Neural cell (in vitro differentiated cells): ENCODE results near the gene TTC22.

GRCh38 chr1:54579062-54579755 lies 31.2 kb downstream of the ACOT11 start:
- RAMPAGE, long total RNA, result no peak

- RAMPAGE, long total RNA, result no peak
These were observed 456 bp upstream of the MROH7 start for GRCh38 chr1:54641076-54641584.

DNA sequence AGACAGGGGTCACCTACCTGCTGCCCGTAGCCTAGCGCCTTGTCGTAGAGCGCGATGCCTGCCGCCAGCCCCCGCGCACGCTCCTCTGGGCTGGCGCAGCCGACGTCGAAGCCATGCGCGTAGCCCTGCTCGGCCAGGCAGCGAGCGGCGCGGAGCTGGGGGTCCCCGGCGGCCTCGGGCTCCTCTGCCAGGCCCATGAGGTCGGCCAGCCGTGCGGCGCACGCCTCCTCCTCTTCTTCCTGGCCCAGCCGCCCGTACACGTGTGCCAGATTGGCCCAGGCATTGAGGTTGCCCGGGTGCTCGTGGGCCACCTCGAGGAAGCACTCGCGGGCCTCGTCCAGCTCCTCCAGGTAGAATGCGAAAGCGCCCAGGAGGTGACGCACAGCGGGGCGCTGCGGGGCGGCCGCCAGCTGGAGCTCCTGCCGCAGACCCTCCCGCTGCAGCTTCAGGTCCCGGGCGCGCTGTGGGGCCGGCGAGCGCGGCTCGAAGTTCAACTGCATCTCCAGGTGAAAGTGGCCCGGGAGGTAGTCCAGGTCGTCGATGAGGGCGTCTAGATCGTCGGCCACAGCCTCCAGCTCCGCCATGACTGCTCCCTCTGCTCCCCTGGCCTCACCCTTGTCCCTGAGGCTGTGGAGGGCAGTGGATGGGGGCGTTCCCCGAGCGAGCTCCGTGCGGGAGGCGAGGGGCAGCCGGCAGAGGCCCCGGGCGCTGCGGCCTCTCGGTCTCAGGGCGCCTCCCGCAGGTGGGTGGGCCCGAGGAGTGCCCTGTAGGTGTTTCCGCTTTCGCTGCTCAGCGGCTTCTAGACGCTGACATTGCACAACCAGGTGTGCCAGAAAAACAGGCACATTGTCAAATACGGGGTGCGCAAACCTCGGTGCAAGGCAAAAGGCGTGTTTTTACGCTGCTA lies at the start of gene TTC22:
TTC22 (minus strand) TSS at position 744 of the 907 bp plus-strand sequence.
- RAMPAGE, long total RNA, result no peak

GRCh38 chr1:54845887-54846729 lies 40.2 kb downstream of the LEXM start:
- RAMPAGE, long total RNA, result no peak

DNA sequence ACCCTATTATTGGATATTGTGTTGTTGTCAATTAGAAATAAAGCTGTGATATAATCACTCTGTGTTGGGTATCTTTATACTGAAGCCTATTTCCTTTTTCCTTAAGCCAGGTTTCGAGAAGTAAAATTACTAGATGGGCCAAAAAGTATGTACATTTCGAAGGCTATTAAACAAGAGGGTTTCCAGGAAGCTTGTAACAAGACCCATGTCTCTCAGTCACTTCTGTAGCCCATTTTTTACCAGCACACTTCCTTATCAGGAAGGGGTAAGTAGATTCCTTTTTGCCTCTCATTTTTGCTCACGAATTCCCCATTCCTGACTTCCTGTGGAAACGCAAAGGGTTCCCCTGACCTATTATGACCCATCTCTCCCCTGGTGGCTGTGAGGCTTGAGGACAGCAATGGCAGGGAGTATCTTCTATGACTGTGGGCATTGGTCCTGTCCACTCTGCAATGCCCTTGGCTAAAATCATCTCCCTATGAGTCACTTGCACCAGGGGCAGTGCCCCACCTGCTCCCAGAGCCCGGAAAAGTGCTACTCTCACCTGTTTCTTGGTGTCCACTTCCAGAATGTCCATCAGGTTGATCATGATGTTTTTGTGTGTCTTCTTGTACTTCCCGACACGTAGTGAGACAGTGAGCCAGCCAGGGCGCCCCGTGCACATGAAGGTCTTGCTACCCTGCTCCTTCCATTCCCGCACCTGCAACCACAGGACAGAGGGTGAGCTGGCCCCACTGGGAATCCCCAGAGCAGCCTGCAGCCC lies 3.7 kb downstream of the DHCR24 start:
- RAMPAGE, long total RNA, result no peak

DNA sequence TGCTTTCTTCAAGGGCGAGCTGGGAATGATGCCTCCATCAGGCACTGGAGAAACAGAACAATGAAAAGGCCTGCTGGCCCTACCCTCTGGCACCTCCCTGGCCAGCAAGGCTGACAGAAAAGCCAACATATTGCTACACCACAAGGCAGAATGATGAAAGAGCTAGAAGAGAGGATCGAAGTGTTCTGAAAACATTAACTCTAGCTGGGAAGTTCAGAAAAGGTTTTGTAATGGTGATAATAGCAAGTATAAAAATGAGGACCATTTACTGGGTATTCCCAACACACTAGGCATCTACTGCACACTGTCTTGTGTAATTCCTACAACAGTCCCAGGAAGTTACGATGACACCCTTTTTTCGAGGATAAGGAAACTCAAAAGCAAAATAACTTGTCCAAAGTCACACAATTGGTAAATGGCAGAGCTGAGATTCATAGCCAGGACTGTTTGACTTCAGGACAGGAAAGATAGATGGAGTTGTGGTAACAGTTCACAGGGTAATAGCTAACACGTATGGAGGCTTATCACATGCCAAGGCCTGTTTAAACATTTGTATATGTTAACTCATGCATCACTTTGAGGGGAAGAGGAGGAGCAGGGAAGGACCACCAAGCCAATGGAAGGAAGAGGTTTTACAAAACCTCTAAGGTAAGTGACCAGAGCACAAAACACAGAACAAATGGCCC lies 3.0 kb downstream of the DHCR24 start:
- RAMPAGE, long total RNA, result no peak

GRCh38 chr1:54965477-54965947 lies 14.9 kb upstream of the TMEM61 start:
- RAMPAGE, long total RNA, result no peak

DNA sequence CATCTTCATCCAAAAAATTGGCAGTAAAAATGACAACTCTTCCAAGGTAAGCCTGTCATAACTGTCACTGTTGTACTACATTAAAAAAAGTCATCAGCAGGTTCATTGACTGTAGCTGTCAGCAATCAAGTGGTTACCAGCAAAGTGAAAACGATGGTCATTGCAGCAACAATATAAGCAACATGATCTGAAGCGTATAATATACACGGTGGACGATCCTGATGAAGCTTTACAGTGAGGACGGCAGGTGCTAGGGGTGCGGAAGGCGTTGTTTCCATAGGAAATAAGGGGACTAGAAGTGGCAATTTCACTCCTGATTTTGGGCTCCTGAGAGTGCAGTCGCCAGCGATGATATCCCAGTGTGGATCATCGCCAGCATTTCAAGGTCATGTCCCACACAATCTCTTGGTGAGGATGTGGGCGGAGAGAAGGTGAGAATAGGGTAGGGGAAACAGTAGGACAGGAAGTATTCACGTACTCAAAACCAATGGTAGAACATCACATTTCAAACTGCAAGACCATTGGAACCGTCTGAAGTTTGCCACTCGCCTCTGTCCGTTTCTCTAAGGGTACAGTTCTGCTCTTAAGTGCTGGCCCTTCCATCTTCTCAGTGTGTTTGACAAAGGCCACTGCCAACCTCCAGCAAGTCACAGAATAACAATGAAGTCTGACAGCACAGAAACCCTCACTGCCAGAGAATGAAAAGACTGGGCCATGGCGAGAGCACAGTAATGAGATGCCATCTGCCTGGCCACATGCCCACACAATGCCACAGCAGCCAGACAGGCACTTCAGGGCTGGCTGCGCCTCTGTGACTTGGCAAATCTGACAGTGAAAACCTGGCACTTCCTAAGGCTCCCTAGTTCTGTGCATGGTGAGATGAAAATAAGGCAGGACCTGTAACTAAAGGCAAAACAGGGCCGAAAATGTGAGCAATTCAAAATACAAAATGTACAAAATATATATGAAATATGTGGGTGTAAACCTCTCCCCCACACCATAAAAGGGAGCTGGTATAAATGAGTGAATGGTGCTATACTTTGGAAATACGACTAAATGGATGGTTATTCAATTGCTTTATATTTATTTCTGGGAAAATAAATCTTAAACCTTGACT lies 27.9 kb downstream of the PCSK9 start:
- RAMPAGE, long total RNA, result no peak

- RAMPAGE, long total RNA, result no peak
These were observed 54.4 kb downstream of the PCSK9 start for GRCh38 chr1:55093533-55094281.

DNA sequence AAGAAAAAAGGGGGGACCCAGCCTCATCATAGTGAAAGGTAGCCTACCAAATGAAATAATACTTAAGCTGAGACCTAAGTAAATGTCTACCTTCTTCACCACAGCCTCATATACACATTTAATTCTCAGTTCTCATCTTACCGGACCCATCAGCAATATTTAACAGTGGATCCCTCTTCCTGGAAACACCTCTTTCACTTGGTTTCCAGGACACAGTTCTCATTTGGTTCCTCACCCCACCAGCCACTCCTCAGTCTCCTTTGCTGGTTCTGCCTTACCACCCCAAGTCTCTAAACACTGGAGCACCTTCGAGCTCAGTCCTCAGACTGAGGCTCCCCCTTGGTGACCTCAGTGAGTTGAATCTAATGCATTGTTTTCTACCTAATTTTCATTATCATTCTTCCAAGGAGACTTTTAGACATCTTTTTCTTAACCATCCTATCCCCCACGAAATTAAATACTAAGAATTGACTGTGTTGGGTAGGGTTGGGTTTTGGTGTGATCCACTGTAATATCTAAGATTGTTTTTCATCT lies 19.1 kb downstream of the USP24 start:
- RAMPAGE, long total RNA, result no peak

DNA sequence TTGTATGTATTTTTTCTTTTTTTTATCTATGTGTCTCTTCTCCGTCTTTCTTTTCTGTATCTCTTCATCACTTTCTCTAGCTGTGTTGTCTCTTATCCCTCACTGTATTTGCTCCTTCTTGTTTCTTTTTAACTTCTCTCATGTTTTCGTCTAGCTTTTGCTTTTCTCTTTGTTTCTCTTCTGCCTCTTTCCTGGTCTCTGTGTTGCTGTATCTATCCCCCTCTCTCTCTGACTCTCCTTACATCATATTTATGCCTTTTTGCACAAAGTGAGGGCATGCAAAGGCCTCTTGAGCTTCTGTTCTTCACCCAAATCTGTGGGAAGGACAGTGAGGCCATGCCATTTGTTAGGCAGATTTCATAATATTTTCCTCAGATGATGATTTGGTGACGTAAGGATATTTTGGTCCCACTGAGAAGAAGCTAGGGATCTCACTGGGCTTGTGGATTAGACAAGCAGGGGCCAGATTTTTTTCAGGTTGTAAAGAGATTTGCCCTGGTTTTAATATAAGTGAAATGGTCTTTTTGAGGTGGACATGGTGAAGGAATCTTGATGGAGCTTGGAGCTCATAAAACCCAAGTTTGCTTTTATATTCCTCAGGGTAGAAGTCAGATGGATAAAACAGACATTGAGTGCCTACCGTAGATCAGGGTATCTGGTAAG lies 249.4 kb upstream of the USP24 start:
- RAMPAGE, long total RNA, result no peak

DNA sequence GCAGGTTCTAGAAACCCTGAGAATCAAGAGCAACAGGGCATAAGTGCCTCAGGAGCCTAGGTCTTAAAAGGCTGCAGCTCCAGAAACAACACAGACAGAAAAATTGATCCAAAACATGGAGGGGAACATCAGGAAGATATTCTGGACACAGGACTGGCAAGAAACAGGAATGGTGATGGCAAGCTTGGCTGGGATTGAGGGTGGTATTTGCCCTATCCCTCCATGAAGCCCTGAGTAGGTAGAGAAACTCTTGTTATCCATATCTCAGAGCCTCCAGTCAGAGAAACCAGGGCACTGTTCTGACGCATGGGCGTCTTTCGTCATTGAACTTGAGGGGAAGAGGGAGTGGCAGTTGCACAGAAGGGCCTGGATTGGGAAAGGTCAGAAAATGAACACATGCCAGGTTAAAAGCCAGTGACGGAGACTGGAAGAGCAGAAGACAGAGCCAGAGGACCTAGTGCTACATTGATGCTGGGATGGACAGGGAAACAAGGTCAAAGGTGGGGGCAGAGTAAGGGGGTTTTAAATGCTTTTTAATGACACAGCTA lies 516.8 kb downstream of the PLPP3 start:
- RAMPAGE, long total RNA, result no peak

- RAMPAGE, long total RNA, result no peak
These were observed 445.5 kb downstream of the PLPP3 start for GRCh38 chr1:56133903-56134170.

GRCh38 chr1:56180900-56181187 lies 398.5 kb downstream of the PLPP3 start:
- RAMPAGE, long total RNA, result no peak

GRCh38 chr1:56200393-56200889 lies 378.9 kb downstream of the PLPP3 start:
- RAMPAGE, long total RNA, result no peak

DNA sequence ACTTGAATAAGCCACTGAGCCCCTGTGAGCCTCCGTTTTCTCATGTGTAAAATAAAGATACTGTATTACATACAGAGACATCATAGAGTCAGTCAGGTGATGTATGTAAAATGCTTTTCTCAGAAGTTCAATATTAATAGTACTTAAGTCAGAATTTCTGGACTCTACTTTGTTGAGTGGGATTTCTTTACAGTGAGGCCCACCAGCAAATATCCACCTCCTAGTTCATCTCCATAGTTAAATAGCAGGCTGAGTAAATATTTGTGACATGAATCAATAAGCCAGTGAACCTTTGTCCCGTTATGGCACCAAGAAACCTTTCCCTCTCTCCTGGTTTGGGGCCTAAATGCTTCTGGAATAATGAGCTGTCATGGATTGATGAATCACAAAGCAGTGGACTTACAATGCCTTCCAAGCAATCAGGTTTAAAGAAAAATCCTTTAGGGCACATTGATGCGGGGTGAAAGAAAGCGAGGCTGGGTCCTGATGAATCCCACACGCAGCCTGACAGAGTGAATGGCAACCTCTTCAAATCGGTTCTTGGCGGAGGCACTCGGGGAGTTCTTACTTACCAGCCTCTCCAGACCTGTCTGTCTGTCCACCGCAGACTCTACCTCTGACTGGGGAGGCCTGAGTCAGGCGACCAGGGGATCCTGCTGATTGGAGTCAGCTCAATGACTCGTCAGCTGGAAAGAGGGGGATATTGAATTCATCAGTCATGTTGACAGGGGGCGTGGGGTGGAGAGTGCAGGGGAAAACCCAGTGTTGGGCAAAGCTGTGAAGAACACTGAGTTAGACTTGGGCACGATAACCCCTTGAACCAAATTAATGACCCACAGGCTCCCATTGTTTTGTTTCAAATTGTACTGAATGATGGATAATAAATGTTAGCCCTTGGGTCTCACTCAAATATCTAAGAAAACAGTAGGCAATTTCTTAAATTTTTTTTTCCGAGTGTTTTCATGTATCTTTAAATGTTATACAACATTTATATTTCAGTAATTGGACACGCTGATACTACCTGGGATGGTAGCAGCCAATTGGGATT lies 247.3 kb downstream of the PLPP3 start:
- RAMPAGE, long total RNA, result no peak

GRCh38 chr1:56447624-56448373 lies 131.6 kb downstream of the PLPP3 start:
- RAMPAGE, long total RNA, result no peak

DNA sequence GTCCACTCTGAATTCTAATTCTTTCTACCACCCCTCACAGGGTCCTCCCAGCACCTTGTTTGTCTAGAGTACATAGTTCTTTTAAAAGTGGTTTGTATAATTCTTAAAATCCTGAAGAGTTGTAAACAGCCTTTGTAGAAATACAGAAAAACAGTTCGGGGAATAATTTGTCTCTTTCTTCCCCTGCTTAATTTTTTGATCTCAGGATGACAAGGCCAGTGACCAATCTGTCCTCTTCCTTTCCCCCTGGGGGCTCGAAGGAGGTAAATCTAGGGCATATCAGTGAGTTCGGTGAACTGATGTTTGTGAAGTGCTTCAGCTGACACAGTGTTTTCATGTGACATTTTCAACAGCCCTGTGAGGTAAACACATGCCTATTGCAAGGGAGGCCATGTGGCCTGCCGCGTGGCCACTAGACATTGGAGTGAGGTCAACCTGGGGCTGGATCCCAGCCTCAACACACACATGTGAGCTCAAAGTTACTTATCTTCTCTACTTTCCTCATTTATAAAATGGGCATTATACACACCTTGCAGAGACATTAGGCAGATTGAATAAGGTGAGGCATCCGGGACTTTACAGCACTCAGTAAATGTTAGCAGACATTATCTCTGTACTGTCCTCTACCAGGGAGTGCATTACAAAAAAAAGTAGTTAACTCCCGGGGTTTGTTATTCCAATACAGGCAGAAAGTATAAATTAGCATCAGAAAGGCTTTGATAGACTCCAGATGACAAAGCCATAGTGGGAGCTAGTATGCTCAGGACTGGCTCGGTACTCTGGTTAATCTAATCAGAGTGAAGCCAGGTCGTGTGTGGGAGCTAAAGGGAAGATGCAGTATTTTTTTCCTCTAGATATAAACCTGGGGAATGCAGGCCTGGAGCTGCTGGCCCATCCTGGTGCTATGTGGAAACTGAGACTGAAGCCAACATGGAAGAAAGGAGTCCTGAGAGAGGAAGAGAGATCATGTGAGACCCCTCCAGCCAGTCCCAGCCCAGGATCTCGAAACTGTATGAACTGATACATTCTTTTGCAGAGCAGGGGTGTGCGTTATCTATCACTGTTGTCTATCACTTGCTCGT lies 126.2 kb downstream of the PLPP3 start:
- RAMPAGE, long total RNA, result no peak

DNA sequence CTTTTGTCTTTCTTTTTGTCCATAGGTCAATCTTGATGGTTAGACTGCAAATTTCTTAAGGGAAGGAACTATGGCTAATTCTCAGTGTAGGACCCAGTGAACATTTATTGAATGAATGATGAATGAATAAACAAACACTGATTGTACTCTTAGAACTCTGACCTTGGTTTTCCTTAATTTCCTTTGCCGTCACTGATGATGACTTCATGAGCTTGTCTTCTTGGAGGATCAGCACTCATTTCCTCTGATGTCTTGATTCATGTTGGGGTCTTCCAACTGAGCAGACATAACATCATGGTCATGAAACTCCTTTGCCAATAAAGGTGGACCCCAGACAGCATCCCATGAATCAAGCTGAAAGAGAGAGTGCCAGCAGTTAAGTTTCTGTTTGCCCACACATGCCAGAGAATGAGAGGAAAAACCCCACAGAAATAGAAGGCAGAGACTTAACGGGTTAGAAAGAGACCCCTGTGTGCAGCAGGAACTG lies 96.2 kb downstream of the PLPP3 start:
- RAMPAGE, long total RNA, result no peak

GRCh38 chr1:56496162-56496848 lies 83.1 kb downstream of the PLPP3 start:
- RAMPAGE, long total RNA, result no peak